Occipital lobe (tissue), 2 donors: ENCODE data around the genes RIC8B and ABTB3.

GRCh38 chr12:106358199-106358851 lies 777 bp downstream of the POLR3B start:
- RAMPAGE, long total RNA, result no peak

DNA sequence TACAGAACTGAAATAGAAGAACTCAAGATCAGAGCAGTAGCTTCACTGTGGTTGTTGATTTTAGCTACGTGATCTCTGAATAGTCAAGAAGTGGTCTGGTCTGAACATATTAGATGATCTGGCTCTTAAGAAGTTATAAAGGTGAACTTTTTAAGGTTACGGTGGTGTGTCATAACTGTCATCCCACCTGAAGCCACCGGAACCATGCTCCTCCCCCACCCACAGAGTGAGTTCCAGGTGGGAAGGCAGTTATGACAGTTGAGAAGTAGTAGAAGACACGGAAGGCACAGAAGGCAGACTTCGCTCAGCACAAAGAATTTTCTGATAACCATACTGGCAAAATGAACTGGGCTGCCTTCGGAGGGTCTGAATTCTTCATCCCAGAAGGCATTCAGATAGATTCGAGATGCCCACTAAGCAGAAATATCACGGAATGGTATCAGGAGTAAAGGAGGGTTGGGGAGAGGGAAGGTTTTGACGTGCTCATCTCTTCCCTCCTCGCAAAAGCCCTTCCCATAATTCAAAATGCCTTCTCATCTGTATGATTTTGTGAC lies 89.9 kb upstream of the RIC8B start:
- RAMPAGE, long total RNA, result no peak

DNA sequence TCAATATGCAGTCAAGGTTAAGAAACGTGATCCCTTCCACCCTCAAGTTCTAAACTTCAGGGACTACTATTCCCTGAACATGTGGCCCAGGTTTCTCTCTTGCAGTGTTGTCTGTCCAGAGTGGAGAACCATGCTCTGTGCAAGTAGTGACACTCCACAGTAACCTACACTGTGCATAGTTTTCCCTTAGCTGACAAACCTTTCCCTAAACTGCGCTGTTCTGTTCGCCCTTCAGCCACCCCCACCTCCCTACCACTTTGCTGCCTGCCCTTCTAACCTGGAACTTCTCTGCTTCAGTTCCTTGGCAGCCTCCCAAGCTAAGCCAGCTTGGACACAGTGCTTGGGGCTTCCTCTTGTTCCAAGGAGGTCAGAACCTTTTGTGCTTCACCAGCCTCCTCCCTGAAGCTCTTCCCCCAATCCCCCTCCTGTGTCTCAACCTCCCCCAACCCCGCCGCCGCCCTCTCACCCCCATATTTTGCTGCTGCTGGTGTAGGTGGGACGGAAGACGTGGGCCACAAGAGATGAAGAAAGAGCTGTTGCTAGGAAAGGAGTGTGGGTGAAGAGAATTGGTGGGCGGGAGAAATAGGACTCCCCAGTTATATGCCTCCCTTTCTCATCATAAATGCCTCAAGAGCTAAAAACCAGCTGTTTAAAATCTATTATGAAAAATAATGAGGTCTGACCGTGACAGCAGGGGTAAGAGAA lies 8.1 kb upstream of the RIC8B start:
- RAMPAGE, long total RNA, result no peak

DNA sequence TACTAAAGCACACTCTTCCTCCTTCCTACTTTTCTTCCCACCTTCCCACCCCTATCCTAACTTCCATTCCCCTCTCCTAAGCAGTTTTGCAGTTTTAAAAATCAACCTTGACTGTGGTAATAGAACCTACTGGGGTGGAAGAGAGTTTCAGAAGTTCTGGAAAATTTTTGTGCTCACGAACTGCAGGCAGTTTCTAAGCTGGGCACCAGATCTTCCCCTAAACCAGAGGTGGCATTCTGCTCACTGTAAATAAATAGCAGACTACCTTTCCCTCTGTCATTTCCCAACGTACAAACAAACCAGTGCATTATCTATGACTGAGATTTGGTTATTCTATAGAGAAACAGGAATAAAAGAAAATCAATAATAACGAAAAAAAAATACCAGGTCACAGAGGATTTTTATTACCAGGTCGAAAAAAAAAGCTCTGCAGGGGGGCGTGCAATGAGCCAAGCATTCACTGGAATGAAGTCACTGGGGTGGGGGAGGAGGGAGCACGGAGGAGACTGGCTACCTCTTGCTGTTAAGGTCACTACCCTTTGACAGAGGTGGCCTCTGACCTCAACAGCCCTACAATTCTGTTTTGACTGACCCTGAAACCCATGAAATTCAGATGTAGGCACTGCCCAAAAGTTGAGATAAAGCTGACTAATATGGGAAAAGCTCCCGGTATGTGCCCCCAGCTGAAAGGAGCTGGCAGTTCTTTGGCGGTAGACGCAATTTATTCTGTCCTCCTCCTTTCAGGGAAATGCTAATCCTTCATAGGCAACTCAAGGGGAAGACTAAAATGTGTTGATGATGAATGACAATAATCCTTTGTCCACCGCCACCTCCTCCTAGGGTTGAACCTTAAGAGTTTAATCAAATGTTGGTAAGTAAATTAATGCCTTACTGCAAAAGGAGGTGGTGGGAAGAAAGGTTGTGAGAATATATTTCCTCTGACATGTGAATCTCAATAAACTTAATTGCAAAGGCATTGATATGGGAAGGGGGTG lies 6.6 kb upstream of the RIC8B start:
- RAMPAGE, long total RNA, result no peak

DNA sequence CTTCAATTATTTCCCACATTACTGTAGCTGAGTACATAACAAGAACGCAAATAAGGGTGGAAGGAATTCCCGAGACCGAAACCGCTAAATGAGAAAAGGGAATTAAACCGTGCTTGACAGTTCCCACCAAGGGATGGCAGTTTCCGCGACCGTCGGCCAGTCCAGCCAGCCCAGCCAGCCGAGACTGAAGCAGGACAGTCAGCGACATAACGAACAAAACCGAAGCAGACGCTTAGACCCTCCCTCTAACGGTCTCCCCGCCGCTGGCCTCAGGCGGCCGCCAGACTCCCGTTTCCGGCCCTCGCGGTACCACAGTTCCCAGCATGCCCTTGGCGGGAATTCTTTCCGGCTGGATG lies 663 bp upstream of the RIC8B start:
- RAMPAGE, long total RNA, result no peak

DNA sequence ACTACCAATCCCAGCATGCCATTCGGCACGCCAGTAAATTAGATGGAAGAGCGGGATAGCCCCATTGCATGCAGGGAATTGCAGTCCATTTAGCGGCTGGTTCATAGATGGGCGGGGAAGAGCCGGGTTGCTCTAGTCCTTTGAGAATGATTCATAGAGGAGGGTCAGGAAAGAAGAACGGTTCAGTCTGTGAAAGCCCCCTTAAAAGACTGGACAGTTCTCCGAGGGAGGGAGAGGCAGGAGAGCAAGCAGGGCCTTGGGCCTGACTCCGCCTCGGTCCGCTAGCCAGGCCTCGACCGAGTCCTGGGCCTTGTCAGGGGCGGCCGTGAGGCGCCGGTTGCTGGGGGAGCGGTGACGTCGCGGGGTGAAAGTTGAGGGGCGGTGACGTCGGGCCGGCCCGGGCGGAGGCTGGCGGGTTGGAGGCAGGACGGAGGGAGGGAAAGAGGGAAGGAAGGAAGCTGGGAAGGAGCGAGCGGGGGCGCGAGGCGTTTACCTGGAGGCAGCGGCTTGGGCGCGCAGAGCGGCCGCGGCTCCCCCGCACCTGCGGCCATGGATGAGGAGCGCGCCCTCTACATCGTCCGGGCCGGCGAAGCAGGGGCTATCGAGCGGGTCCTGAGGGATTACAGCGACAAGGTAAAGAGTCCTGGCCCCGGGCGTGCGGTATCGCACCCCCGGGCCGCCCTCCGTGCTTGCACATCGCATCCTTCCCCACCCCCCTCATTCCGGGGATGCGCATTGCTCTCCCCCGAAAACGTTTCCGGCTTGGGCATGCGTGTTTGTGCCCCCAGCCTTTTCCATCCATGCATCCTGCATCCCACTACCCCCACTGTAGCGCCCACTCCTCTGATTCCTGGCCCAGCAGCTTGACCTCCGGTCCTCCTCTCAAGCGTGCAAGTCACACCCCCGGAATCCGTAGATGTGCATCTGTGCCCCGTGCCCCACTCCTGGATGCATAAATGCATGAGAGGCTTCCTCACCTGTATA lies at the start of gene RIC8B:
TSS of gene RIC8B (plus strand) at position 486 of the 984 bp plus-strand sequence.
- RAMPAGE, long total RNA, result no peak

GRCh38 chr12:107317759-107318635 lies at the start of gene ABTB3:
TSS of gene ABTB3 (plus strand) at chr12:107318434.
- RAMPAGE, long total RNA, result no peak

GRCh38 chr12:108129934-108130474 lies 916 bp downstream of the WSCD2 start:
- RAMPAGE, long total RNA, result no peak

- RAMPAGE, long total RNA, result no peak
Measured at GRCh38 chr12:108306774-108307750, 32.0 kb downstream of the CMKLR1 start.

GRCh38 chr12:108335738-108336216 lies 3.3 kb downstream of the CMKLR1 start:
- RAMPAGE, long total RNA, result no peak

GRCh38 chr12:108340096-108340504 lies 989 bp upstream of the CMKLR1 start:
- RAMPAGE, long total RNA, result no peak

DNA sequence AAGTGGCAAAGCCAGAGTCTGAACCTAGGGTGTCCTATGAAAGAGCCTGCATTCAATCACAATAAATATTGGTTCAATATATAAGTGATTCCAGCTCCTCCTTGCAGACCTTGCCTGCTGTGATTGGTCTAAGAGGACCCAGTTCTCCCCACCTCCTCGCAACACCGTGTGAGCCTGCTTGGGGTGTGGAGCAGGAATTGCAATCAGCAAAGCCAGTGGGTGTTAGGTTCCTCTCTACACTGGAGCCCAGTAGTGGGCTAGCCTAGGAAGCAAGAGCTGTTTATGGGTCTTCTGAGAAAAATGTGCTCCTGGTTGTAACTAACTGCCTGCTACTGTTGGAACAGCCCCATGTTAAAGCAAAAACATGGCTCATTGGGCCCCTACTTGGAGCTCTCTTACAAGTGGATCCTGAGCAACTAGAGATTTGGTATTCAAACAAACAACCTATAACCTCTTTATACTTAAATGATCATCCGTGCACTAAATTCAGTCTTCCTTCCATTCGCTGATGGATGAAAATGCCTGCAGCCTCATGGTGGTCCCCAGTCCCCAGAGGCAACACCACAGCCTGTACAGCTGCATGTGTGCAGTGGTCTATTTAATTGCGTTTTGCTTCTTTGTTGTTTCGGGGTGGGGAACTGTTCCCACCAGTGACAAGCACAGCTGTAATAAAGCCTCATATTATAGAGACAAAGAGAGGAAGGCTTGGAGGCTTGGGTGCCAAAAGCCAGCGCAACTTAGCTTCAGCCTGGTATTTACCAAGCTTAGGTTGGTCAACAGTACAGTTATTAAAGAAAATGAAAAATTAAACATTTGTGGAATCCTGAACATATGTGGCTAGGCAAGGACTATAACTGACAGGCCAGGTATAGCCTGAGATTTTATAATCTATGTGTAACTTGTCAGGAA lies 3.8 kb upstream of the SELPLG start:
- RAMPAGE, long total RNA, result no peak

- RAMPAGE, long total RNA, result no peak
Measured at GRCh38 chr12:108642524-108643368, 9.1 kb upstream of the SELPLG start.

- RAMPAGE, long total RNA, result no peak
Measured at GRCh38 chr12:108643599-108644323, 10.1 kb upstream of the SELPLG start.

DNA sequence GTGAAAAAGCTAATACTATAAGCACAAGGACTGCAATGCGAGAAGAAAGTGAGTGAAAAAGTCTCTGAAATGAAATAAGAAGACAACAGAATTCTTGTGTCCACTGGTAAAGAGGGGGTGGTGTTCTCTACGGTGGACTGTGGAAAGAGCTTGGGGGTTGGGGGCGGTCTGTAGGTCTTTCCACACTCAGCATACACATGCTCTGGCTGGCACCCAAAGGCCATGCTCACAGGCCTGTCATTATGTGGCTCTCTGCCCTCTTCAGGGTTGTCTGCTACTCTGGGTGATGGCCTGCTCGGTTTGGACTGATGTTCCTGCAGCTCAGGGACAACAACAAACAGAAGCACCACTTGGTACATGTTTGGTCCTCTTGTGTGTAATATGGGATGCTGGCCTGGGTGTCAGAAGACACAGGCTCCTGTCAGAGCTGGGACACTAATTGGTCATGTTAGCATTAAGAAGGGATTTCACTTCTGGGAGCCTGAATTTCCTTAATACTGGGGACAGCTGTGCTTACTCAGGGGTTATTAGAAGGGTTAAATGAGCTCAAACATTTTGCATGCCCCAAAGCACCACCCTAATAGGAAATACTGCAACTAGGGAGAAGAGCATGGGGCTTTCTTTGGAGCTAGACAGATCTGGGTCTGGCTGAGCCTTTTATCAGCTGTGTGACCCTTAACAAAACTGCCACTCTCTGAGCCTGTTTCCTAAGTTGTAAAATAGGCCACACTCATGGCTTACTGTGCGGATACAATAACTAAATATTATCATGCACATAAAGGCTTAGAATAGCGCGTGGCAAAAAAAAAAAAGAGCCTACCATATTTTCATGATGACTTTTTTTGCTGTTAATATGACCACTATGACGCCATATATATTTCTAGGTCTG lies 32.8 kb upstream of the SELPLG start:
- RAMPAGE, long total RNA, result no peak

- RAMPAGE, long total RNA, result no peak
Measured at GRCh38 chr12:108797627-108798019, 59.8 kb downstream of the SSH1 start.

- RAMPAGE, long total RNA, result no peak
Measured at GRCh38 chr12:108806951-108807370, 50.4 kb downstream of the SSH1 start.

GRCh38 chr12:108815816-108816441 lies 41.5 kb downstream of the SSH1 start:
- RAMPAGE, long total RNA, result no peak

DNA sequence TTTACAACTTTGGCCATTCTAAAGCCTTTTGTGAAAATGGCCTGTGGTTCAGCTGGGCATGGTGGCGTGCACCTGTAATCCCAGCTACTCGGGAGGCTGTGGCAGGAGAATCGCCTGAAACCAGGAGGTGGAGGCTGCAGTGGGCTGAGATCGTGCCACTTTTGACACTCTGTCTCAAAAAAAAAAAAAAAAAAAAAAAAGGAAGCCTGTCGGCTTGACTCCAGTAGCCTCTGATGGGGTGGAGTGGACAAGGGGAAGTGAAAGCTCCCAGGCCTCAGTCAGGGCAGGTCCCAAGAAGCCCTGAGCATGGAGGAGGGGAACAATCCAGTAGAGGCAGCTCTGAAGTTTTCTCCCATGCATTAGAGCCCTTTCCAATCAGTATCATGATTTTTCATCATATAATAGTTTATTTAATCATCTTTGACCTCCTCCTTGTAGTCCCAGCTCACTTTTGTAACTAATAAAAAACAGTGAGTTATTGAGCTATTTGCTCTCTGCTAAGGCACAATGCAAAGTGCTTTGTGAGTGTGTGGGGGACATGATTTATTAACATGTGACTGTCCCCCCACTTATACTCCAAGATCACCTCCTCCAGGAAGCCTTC lies 4.6 kb upstream of the SSH1 start:
- RAMPAGE, long total RNA, result no peak

- RAMPAGE, long total RNA, result no peak
Measured at GRCh38 chr12:109132452-109133159, 16.2 kb downstream of the ACACB start.